Smooth muscle cell (in vitro differentiated cells): ENCODE results near the genes MRPL10, HOXB2 and GNGT2.

- RAMPAGE, long total RNA: start-site peak on the minus strand at chr17:47831518-47831542, 44 and 190 reads in 2 replicates
Measured at GRCh38 chr17:47830934-47831863, at the start of gene MRPL10. Gene MRPL10 (minus strand): TSS chr17:47831541.

- RAMPAGE, long total RNA: no peak
Measured at GRCh38 chr17:48055404-48056151, 7.4 kb downstream of the NFE2L1 start.

- RAMPAGE, long total RNA: no peak
Measured at GRCh38 chr17:48214017-48214328, 106.4 kb downstream of the SNX11 start.

- RAMPAGE, long total RNA: no peak
Measured at GRCh38 chr17:48429065-48429546, 908 bp downstream of the SKAP1 start.

DNA sequence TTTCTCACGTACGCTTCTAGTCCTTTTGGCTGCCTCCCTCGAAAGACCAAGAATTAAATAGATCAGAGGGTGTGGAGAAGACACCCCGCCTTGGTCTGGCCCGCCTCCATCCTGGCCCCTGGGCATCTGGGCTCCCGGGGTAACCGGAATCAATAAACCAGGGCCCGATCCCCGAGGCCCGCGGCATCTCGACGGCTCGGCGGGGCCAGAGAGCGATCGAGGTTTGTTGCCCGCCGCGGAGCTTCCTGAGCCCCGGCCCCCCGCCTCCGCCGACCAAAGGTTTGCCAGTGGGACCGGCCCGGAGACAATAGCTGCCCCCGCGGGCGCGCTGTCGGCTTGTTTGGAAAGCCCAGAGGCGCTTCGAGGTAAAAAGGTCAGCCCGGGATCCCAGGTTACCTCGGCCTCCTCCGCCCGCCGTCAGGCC, 3.9 kb downstream of the HOXB1 start:
- RAMPAGE, long total RNA: no peak

DNA sequence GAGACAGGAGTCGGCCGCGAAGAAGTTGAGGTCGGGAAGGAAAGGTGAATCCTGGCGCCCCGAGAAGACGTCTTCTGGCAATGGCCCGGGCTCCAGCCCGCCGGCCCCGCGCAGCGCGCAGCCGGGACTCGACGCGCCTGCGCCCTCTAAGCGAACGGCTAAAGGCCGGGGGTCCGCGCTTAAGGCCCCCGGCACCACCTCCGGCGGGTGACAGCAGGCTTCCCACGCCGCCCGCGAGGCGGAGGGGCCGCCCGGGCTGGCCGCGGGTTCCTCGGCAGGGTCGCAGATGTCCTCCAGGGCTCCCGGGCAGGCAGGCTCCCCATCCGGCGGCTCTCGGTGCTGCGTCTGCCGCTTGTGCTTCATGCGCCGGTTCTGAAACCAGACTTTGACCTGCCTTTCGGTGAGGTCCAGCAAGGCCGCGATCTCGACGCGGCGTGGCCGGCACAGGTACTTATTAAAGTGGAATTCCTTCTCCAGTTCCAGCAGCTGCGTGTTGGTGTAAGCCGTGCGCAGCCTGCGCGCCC, 1.7 kb downstream of the HOXB2 start:
- RAMPAGE, long total RNA: no peak

- RAMPAGE, long total RNA: no peak
Measured at GRCh38 chr17:48544972-48545469, at the start of gene HOXB2. Gene HOXB2 (minus strand): TSS chr17:48545109.

DNA sequence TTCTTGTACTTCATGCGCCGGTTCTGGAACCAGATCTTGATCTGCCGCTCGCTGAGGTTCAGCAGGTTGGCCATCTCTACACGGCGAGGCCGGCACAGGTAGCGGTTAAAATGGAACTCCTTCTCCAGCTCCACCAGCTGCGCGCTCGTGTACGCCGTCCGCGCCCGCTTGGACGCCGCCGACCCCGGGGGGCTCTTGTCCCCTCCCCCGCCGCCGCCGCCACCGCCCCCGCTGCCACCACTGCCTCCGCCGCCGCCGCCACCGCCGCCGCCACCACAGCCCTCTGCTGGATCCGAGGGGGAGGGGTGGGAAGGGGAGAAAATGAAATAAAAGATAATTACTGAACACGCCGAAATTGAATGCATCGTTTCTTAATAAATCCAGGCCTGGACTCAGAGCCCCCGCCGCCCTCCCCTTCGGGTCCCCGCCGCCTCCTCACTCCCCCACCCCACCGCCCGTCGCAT, 6.0 kb upstream of the HOXB2 start:
- RAMPAGE, long total RNA: no peak

GRCh38 chr17:48563034-48563870, 14.9 kb downstream of the HOXB4 start:
- RAMPAGE, long total RNA: no peak

DNA sequence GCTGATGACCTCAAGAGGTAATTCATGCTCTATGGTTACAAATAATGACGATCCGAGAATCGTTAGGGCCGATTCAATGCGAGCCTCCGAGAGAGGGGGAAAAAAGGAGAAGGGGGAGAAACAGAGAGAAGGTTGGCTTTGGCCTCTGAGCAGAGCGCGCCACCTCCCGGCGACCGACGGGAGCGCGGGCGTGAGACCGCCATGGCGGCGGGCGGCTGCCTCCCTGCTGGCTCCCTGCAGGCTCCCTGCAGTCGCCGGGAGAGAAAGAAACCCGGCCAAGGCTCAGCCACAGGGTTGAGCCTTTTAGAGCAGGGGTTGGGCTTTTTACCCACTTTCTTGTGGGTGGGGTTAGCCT, 281 bp upstream of the HOXB5 start:
- RAMPAGE, long total RNA: no peak

DNA sequence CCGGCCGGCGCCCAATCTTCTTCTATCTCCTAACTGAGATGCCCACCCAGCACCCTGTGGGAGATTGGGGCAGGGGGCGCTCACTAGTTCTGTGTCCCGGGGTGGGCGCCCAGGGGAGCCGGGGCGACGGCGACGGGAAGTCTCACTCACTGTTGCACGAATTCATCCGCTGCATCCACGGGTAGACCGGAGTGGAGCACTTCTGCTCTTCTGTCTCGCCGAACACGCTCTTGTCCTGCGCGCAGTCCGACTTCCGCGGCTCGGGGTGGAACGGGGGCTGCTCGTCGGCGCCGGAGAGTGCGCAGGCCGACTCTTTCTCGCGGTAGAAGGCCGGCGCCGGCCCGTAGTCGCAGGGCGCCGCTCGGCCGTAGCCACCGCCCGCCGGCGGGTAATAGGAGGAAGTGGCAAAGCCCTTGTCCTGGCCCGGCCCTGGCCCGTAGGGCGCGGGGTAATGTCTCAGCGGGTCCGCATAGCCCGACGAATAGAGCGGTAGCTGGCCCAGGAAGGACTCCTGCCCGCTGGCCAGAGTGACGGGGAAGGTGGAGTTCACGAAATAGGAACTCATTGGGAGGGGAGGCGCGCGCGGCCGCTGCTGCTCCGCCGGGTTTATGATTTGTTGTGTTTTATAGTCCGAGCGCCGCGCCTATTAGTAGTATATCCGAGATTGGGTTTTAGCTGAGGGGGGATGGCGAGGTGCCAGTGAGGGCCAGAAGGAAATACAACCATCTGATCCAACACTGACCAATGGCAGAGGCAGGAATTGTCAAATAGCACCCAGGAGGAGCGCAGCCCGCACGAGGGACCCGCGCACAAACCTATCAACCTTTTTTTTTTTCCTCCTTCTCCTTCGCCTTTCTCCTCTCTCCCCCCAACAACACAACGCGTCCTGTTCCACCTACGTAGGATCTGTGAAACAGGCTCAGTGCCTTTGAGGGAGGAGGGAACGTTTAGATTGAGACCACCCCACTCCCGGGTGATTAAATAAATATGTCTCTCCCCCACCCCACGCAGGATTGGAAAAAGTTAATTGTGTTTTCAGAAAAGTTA, 4.3 kb upstream of the HOXB5 start:
- RAMPAGE, long total RNA: start-site peak on the minus strand centred at position 290 of the sequence, 227 bp wide, 22 and 11 reads in 2 replicates

DNA sequence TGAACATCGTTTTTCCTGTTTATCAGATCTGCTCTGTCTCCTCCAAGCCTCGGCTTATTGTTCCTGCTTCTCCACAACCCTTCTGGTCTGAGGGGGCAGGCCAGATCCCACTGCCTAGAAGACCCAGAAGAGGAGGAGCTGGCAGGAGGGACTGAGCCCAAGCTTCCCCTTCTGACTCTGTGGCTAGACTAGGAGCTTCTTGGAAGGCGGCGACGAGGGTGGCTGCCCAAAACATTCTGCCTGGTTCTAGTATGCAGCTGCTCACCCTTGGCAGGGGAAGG, 5.2 kb upstream of the HOXB5 start:
- RAMPAGE, long total RNA: no peak

- RAMPAGE, long total RNA: no peak
Measured at GRCh38 chr17:48610024-48610161, 924 bp downstream of the HOXB7 start.

GRCh38 chr17:48630789-48631921, 5.0 kb upstream of the HOXB9 start:
- RAMPAGE, long total RNA: no peak

DNA sequence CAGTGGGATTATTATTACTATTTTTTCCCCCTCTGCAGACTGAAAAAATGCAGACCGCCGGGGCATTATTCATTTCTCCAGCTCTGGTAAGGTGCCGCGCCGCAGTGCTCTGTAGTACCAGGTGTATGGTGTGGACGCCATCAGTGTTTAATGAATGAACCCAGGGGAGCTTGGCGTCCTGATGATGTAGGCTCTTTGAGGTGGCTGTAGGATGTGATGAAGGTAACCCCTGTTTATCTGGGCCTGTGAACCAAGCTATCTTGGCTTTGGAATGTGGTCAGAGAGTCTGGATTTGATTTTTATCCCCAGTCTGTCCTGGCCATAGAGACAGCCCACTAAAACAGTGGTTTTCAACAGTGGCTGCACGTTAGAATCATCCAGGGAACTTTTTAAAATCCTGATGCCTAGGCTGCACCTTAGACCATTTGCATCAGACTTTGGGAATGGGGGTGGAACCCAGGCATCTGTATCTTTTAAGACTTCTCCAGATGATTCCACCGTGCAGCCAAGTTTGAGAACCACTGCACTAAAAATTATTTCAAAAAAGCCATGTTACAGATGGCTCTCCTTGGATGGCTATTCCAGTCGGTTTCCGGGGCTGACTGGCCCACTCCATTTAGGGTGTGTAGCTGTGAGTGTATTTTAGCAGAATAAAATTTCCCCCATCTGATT, 920 bp downstream of the ATP5MC1 start:
- RAMPAGE, long total RNA: no peak

DNA sequence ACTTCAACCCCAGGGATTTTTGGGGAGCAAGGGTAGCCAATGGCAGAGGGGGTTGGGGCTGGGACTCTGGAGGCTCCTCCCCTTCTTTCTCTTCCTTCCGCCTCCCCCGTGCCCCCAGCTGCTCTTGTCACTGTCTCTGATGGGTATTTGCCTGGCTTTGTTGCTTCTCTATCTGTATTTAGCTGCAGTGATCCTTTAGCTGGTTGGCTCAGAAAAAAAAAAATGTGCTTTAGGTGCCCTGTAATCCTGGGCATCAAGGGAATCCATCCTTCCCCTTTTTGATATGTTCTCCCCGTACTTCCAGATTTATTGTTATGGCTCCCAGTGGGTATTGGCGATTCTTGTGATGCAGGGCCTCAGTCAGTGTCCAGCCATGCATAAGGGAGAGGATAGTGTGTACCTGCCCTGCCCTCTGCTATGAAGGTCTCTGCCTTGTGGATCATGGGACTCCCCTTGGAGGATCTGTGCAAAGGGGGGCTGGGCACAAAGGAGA, 16.5 kb downstream of the SNF8 start:
- RAMPAGE, long total RNA: no peak

- RAMPAGE, long total RNA: no peak
Measured at GRCh38 chr17:48989877-48990984, 7.0 kb upstream of the IGF2BP1 start.

GRCh38 chr17:49209881-49211080, at the start of gene GNGT2:
Gene GNGT2 (minus strand): TSS chr17:49210574.
- RAMPAGE, long total RNA: start-site peak on the plus strand at chr17:49210363-49210405, 15 and 9 reads in 2 replicates

- RAMPAGE, long total RNA: no peak
Measured at GRCh38 chr17:49214537-49215281, 4.2 kb downstream of the ABI3 start.

DNA sequence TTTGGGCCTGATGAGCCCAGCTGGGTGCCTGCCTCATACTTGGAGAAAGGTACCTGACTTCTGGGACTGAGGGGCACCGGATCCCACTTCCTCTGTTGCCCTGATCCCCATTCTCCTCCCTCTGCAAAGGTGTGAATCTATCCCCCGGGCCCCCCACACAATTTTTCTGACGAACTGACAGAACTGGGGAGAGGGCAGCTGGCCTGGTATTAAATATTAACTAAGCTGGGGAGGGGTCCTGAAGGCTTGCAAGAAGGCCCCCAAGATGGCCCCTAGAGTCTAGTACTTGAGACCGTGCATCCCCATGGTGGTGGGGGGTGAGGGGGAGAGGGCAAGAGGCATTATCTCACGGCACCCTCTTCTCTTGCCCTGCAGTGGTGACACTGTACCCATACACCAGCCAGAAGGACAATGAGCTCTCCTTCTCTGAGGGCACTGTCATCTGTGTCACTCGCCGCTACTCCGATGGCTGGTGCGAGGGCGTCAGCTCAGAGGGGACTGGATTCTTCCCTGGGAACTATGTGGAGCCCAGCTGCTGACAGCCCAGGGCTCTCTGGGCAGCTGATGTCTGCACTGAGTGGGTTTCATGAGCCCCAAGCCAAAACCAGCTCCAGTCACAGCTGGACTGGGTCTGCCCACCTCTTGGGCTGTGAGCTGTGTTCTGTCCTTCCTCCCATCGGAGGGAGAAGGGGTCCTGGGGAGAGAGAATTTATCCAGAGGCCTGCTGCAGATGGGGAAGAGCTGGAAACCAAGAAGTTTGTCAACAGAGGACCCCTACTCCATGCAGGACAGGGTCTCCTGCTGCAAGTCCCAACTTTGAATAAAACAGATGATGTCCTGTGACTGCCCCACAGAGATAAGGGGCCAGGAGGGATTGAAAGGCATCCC, 8.2 kb downstream of the PHOSPHO1 start:
- RAMPAGE, long total RNA: no peak